ENCODE measurements around the gene TTYH3.

DNA sequence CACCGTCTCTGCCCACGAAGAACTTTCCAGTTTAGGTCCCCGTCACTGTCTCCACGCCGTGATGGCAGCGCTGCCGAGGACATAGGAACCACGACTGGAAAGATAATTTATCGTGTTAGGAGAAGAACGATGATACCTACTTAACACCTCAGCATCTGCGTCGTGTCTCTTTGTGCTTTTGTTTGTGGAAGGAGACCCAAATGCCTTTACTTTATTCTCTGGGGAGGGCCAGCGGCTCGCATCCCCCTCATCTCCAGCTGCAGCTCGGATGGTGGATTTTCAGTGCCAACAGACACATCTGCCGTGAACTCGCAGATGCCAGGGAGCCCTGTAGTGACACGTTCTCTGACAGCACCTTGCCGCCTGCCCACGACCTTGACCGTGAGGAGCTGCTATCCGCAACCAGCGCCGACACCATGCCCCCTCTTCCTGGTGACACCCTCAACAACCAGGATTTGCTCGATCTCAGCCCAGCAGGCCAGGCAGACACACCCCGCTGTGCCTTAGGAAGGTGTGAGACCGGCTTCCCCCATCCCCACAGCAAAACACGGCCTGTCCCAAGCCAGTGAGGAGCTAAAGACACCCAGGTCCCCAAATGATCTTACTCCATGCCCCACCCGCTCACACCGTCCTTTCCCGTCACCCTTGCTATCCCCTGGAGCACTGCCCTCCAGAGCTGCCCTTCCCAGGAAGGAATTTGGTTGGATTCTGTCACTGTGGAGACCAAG, 21.5 kb upstream of the TTYH3 start:
- PRO-cap = no peak

DNA sequence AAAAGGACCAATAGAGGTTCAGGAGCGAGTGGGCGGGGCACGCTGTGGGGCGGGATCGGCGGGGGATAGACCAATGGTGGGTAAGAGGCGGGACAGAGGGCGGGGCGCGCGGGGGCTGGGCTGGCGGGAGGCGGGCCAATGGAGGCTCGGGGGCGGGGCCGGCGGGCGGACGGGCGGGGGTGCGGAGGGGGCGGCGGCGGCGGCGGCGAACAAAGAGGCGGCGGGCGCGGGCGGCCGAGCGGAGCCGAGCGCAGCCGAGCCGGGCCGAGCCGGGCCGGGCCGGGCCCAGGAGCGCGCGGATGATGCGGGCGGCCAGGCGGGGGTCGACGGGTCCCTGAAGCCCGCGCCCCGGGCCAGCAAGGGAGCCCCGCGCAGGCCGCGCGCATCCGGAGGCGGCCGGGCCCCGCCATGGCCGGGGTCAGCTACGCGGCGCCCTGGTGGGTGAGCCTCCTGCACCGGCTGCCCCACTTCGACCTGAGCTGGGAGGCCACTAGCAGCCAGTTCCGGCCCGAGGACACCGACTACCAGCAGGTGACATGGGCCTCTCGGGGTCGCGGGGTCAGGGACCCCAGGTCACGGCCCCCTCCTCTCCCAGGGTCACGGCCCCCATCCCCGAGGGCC, at the start of gene TTYH3:
Gene TTYH3, plus strand, starts transcription at position 239 of the 621 bp plus-strand sequence.
- PRO-cap = unidirectional peak, plus-strand start at position 212 of the sequence

DNA sequence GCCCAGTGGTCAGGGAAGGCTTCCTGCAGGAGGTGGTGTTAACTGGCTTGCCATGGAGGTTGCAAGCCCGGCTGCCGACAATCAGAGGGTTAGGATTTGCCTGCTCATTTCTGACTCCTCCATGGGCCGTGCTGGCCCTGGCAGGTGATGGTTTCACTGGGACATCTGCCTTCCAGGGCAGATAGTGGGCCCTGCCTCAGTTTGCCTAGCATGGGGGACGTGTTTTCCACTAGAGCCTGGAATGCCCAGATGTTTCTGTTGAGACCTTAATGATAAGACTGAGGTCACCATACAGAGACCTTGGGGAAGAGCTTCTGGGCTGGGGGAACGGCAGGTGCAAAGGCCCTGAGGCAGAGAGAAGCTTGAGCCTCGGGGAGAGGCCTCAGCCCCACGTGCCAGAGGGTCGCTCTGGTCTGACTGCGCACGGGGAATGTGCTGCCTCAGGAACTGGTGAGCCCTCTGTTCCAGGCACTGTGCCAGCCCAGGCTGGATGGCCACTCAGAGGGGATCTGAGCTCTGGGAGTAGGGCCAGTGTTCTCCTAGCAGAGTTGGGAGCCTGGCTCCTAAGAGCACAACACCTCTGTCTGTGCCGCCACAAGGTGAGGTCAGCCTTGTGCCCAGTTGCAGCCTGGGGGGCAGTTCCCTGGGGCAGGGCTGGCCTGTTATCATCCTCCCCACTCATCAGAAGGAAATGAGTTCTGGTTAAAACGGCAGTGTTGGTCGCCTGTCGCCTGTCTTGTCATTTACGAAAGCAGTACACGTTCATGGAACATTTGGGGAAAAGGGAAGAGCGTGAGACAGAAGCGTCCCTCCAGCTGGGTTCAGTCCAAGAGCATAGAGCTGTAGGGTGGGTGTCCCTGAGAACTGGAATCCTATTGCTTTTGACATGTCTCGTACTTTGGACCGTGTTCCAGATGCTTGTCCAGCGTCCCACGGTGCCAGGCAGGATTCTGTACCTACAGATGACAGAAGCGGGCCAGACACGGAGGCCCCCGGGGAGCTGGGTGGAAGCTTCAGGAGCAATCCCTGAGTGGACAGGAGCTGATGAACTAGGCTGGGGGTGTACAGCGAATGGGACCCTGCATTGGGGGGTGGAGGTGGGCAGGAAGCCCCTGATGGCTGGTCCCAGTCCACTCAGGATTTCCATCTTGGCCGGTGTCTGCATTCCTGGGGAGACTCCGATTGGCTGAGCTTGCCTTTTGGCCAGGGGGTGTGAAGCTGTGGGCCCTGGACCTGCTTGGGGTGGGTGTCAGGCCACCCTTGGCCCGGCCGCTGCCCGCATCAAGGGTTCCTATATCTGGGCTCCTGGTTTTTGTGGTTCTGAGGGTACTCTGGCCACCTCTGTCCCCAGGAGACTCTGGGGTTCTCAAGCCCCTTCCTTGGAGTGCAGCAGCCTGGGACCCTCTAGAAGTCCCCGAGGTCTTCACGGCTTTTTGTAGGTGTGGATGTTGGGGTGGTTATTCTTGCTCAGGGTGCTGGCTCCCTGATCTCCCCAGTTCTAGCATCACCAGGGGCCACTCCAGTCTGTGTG, 4.3 kb downstream of the TTYH3 start:
- PRO-cap = no peak

DNA sequence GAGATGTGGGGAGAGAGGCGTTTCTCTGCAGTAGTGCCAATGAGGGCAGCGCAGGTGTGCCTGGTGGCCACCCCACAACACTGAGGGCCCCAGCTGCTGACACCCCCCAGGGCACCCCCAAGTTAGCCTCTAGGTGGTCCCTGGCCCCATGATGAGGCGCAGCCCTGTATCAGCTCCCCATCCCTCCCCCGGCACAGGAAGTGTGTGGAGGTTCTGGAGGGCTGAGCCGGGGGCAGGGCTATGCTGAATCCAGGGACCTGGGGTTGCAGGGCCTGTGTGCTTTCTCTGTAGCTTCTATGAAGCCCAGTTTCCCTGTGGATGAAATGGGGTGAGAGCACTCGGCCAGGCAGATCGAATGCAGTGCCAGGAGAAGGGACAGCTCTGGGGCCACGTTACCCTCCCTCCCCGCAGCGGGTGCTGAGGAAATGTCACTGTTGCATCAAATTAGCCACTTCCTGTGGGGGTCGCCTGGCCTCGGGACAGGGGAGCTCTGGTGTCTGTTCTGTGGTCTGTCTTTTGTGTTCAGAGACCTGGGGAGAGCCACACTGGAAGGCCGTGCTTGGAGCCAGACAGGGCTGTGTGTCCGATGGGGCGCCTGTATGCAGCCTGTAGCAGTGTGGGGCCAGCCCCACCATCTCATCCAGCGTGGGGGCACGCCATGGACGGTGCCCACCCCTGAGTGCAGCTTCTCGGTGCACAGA, 13.4 kb downstream of the TTYH3 start:
- PRO-cap = no peak

- PRO-cap = no peak
Measured at GRCh38 chr7:2662430-2662602, 25.7 kb upstream of the AMZ1 start.

DNA sequence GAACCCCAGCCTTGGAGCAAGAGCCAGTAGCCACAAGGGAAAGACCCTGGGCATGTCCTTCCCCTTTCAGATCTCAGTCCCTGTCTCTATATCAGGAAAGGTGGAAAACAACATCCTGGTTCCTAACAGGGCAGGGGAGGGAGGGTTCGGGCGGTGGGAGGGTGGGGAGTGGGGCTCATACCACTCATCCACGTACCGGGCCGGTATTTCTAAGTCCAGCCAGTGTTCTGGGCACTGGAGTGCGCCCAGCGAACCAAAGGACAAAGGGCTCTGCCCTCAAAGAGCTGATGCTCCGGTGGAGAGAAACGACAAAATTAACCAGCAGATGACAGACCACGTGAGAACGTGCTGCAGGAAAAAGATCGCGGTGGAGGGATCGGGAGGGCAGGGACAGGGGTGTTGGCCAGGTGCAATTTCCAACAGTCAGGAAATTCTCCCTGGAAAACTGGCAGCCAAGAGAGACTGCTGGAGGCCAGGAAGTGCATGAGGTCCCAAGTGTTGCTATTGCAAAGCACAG, 21.5 kb upstream of the AMZ1 start:
- PRO-cap = no peak

GRCh38 chr7:2681860-2682295, 6.1 kb upstream of the AMZ1 start:
- PRO-cap = no peak

- PRO-cap = no peak
Measured at GRCh38 chr7:2688857-2689310, 882 bp downstream of the AMZ1 start.

DNA sequence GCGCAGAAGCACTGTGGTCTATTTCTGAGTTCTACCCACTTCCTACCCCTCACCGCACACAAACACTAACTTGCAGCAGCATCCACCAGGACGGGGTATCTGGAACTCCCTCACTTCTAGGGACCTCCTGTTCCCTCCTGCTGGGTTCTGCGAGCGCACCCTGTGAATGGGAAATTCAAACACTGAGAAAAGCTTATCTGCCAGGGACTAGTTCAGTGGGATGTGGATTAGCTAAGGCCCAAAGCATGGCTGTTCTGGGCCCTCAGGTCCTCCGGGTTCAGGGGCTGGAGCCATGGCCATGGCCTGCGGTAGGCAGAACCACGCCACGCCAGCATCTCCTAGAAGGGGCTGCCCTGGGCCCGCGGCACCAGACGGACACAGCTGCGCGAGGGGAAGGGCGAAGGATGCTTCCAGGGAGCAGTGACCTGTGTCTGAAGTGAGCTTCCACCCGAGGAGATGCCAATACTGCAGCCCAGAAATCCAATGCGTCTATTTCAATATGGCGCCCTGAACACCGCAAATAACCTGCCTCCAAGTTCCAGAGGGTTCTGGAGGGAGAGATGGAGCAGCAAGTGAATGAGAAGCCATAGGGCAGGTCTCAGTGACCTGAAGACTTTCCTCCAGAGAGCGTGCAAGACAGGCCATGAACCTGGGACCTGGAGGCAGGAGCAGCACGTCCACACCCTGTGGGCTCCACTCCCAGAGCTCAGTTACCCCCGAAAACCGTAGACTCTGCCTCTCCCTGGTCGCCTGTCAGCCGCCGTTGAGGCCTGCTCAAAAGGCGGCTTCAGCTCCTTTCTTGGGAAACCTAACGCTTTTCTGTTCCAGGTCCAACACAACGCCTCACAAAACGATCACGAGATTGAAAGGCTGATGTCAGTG, 37.2 kb downstream of the AMZ1 start:
- PRO-cap = no peak

GRCh38 chr7:2728317-2729620, 40.8 kb downstream of the AMZ1 start:
- PRO-cap = no peak

DNA sequence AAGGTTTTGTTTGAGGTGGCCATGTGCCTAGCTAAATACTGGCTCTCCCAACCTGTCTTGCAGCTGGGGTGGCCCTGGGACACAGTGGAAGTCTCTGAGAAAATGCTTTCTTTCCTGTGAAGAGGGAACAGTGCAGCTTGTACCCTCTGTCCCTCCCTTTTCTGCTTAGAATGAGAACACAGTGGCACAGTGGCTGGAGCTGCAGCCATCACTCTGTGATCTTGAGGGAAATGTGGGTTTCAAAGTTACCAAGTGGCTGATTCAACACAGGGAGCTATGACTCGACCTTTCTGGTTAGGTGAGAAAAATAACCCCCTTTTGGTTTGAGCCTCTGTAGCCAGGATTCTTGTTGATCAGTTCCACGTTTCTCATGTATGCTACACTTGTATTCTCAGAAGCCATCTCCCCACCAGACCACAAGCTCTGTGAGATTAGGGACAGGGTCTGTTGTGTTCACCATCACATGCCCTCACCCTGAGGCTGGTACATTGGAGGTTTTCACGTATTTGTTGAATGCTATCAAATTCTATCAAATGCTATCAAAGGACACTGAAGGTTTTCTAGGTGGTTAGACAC, 62.8 kb upstream of the CARD11 start:
- PRO-cap = no peak

- PRO-cap = no peak
Measured at GRCh38 chr7:3436735-3437312, 135.8 kb downstream of the SDK1 start.

DNA sequence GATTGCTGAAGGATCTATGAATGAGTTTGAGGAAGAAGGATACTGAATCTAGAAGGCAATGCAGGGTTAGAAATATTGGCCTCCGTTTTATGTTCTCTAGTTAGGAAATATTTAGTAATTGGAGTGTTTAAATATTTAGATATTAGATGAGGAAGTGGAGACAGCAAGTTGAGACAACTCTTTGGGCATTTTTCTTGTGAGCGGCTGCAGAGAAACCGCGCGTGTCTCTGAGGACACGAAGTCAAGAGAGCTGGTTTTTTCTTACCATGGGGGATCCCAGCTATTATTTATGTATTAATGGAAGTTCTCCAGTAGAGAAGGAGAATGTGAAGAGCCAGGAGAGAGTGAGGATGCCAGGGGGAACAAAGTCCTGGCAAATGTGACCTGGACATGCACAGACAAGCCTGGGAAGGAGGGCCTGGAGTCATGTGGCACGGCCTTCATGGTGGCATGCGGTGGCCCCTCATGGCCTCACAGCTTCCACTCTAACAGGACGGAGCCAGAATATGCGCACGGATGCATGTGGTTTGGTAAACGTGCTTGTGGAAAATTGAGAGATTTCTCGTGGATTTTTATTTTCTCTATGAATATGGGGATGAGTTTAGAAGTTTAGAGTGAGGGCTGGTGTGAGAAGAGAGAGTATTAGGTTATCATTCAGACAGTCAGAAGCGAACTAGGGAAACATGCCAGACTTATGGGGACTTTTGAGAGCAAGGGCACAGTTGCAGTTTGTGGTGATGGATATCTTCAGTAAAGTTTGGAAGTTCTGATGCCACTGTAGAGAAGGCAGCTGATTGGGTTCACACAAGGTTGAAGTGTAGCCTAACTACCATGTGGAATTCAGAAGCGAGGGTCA, 351.2 kb downstream of the SDK1 start:
- PRO-cap = no peak

- PRO-cap = no peak
Measured at GRCh38 chr7:3742164-3742484, 441.1 kb downstream of the SDK1 start.

DNA sequence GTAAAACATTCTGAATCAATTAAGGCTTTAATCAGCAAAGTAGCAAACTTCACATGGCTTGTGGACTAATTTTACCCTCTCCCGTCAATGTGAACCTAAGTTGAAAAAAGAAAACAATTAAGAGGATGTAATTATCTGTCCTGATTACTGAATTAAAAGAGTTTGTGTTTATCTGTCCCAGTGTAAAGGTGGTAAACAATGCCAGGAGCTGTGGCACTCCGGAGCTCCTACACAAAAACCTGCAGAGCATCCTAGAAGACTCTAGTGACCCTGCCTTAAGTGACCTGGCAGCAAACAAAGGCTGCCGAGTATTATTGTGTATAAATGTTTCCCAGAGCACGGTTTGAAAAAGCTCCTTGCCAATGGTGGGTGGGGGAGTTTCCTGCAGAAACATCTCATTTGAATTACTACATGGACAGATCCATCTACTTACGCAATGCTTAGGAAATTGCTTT, 560.7 kb downstream of the SDK1 start:
- PRO-cap = no peak

GRCh38 chr7:3926789-3927184, 625.7 kb downstream of the SDK1 start:
- PRO-cap = no peak

DNA sequence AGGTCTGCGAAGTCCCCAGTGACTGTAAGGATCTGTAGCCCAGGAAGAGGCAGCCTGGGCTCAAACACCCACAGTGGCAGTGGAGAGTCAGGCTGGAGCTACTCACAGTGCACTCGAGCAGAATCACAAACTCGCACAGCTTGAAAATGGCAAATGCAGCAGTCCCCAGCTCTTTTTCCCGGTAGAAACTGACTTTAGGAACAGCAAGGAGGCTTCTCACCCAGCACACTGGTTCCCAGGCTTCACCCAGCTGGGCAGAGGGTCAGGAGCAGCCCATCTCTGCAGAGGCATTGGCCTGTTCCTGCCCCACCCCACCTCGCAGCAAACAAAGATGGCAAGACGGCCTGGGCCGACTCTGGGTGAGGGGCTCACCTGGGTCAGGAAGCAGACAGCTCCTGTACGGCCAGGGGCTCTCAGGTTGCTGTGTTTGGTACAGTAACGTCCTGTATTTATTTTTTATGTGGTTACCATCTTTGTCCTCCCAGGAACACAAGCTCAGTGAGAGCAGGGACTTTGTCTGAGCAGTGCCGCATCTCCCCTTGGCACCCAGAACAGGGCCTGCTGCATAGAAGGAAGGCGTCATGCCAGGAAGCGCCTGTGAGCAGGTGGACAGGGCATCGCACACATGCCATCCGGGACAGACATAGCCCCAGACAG, 585.1 kb upstream of the FOXK1 start:
- PRO-cap = no peak

DNA sequence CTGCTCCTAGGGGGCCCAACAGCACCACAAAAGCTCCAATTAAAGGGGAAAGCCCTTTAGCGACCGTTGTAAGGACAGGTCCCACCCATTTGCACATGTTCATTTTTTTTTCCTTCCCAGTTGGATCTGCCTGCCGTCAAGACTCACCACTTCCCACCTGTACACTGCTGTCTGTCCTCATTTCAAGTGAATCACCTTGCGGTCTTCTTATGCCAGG, 147.4 kb upstream of the FOXK1 start:
- PRO-cap = no peak

DNA sequence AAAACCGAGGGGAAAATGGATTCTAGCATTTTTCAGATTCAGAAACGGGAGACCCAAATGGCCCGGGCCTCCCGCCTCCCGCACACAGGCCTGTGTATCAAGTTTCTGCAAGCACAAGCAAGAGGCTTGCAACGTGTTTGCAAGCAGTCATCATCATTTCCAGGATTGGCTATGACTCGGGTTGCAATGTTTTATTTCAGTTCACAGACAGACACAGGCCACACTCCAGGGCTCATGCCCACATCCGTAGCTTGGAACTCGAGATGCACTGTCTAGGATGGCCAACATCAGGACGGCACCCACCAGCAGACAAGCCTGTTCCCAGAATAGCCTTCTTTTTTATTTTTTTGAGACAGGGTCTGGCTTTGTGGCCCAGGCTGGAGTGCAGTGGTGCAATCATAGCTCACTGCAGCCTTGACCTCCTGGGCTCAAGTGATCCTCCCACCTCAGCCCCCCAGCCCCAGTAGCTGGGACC, 68.2 kb upstream of the FOXK1 start:
- PRO-cap = no peak

- PRO-cap = no peak
Measured at GRCh38 chr7:4650597-4651272, 31.4 kb upstream of the FOXK1 start.

All from left common carotid artery plus branches (tissue), 1 donor.